ENCODE measurements around the gene LRRC2.

- RRBS = no CpG with 5 or more reads among the region's 2 CpGs
These were observed 71.1 kb upstream of the XCR1 start for GRCh38 chr3:46098329-46098830.

GRCh38 chr3:46162852-46163630 lies 45.1 kb downstream of the CCR1 start:
- RRBS = no CpG with 5 or more reads among the region's 5 CpGs

DNA sequence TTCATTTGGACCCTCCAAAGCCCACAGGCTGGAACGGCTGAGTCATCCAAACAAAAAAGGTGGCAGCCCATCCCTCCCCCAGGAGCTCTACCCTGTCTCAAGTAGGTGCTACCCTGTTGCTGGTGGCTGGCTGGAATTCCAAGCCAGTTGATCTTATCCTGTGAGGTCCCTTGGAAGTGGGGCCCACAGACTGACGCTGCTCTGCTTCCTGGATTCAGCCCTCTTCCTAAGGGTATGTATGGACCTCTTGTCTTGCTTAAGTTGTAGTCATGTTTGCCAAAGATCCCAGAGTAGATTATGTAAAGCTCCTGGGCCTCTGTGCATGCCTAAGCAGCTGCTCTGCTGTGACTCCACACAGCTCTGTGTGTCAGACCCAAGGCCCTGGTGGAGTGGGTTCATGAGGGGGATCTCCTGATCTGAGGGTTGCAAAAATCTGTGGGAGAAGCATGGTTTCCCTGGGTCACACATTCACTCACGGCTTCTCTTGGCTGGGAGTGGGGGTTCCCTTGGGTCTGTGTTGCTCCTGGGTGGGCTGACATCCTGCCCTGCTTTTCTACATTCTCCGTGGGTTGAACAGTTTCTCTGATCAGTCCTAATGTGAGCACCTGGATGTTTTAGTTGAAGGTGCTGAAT lies 44.4 kb downstream of the CCR1 start:
- RRBS = no CpG with 5 or more reads among the region's 4 CpGs

DNA sequence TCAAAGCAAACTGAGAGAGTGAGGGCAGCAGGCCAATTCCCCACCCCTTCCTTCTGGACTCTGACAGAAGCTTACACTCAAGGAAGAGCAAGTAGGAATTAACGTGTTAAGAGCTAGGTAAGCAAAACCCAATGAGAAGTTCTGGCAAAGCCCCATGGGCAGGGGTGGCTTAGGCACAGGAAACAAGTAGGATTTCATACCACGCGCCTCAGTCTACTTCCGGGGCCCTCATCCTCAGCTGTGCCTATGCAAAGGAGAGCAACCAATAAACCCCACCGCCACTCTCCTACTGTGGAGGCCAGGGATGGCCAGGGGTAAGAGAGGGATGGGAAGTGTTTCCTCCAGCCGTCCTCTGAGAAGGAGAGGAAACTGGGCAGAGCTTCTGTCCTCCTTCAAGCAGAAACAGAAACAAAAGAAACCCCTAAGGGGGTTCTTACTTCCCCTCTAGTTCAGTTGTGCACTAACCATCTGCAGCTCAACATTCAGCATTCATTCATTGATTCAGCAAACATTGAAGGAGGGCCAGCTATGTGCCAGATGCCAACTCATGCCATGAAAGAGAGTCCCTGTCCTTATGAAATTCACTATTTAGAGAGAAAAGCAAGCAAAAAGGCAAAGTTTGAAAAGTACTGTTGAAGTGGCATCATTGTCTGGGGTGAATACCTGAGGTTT lies 12.7 kb downstream of the CCR5 start:
- RRBS = no CpG with 5 or more reads among the region's 6 CpGs

GRCh38 chr3:46488634-46489401 lies 9.0 kb upstream of the RTP3 start:
- RRBS = no CpG with 5 or more reads among the region's 28 CpGs

- RRBS = no CpG with 5 or more reads among the region's 3 CpGs
These were observed 15.3 kb downstream of the RTP3 start for GRCh38 chr3:46513087-46513559.

DNA sequence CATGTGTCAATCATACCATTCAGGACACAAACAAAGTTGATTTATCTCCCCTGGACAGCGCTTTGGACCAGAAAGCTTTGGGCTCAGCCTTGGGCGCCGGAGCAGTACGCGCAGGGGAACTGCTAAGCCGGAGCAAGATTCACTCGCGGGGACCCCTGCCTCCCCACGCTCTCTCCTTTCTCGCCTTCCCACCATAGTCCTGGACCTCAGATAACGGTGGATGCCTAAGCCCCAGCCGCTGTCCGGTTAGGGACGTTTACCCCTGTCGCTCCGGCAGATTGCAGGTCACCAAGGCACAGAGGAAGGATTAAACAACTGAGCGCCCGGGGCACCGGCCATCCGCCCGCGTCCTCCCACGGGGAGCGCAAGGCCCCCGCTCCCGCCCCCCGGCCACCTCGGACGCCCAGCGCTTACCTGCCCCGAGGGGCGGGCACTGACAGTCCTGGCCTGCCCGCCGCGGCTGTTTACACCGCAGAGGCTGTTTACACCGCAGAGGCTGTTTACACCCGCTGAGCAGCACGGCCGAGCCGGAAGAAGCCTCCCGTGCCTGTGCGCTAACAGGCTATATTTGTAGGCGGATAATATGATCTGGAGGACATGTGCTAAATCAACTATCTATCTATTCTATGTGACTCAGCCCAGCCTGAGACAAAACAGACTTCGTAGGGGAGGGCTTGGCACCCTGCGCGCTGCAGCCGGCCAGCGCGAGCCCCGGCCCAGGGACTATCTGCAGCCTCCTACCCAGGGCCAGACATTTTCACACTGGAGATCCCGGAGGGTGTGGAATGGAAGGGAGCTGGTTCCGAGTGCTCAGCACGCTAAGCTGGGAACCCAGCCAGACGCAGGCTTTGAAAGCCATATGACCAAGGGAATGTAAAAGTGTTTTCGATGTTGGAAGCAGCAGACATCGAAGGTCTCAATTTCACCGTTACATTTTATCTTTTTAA lies at the start of gene LRRC2:
Gene LRRC2, minus strand, starts transcription at position 540 of the 947 bp plus-strand sequence.
- RRBS = 3% methylated on average over 9 of the region's 58 CpGs

DNA sequence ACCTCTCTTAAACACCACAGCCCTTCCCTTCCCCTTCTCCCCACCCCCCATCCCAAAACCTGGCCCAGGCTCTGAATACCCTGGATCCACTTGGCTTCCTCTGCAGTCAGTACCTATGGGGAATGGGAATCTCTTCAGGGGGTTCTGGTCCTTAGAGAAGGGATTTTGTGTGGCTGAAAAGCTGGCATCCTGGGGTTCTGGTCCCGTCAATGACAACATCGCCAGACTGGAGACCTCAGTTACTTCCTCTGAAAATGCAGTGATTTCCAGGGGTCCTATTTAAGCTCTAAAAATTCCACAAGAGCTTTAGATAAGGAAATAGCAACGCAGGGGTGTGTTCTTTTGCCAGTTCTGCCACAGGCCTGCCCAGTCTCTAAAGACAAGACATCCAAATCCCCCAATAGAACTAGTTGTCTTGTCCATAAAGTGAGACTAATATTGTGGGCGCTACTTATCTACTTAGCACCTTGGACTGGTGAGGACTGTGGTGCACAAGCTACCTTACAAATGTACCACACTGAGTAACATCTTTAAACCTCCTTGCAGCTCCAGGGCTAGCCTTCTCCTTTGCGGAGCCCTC lies 2.1 kb upstream of the TDGF1 start:
- RRBS = no CpG with 5 or more reads among the region's 5 CpGs

DNA sequence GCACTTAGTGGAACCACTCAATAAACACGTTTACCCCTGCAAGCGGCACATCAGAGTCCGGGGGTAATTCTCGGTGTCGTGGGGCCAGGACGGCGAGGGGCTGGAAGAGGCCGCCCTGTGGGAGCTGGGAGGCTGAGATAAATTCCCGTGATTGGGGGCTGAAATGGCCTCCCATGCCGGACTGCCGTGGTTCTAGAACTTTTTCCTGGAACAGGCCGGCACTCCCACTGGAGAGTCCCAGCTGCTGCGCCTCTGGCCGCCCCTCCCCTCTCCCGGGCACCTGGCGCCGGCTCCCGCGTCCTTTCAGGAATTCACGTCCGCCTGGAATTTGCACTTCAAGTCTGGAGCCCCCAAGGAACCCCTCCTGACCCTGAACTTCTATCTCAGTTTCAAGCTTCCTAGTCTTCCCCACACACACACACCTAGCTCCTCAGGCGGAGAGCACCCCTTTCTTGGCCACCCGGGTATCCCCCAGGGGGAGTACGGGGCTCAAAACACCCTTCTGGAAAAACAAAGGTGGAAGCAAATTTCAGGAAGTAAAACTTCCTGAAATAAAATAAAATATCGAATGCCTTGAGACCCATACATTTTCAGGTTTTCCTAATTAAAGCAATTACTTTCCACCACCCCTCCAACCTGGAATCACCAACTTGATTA lies 600 bp upstream of the TDGF1 start:
- RRBS = 61% methylated on average over 7 of the region's 25 CpGs

DNA sequence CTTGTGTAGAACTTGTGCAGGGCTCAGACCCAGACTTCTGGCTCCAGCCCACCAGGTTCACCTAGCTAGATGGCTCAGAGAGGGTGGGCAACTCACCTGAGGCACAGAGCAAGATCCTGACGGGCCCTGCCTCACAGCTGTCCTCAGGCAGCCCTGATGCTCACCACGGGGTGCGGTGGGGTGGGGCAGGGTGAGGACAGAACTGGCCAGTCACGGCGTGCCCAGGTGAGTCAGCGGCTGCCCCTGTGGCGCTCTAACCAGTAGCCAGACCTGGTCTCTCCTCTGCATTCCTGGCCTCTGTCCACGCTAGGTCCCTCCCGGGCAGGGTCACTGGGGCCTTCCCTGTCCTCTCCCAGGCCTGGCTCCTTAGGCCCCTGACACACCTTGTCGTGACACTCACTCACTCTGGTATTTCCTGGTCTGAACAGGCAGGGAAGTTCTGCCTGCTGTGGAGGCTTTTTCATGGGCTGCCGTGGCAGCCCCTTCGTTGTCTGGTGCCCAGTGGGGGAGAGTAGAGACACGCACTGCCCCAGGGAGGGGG lies 894 bp downstream of the ALS2CL start:
- RRBS = no CpG with 5 or more reads among the region's 13 CpGs

GRCh38 chr3:46861365-46862034 lies 1.7 kb downstream of the MYL3 start:
- RRBS = no CpG with 5 or more reads among the region's 11 CpGs

GRCh38 chr3:46868894-46869520 lies 5.8 kb upstream of the MYL3 start:
- RRBS = no CpG with 5 or more reads among the region's 10 CpGs

GRCh38 chr3:46888692-46889251 lies 11.3 kb downstream of the PTH1R start:
- RRBS = no CpG with 5 or more reads among the region's 14 CpGs

GRCh38 chr3:46892998-46893428 lies 15.5 kb downstream of the PTH1R start:
- RRBS = no CpG with 5 or more reads among the region's 5 CpGs

DNA sequence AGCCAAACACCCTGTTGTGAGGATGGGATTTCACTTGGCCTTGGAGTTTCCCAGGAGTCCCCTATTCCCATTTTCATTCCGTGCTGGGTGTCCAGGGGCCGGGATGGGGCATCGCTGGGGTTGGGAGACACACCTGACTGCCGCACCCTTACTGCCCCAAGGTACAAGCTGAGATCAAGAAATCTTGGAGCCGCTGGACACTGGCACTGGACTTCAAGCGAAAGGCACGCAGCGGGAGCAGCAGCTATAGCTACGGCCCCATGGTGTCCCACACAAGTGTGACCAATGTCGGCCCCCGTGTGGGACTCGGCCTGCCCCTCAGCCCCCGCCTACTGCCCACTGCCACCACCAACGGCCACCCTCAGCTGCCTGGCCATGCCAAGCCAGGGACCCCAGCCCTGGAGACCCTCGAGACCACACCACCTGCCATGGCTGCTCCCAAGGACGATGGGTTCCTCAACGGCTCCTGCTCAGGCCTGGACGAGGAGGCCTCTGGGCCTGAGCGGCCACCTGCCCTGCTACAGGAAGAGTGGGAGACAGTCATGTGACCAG lies 25.7 kb downstream of the PTH1R start:
- RRBS = no CpG with 5 or more reads among the region's 19 CpGs

- RRBS = no CpG with 5 or more reads among the region's 22 CpGs
These were observed 49.4 kb downstream of the CCDC12 start for GRCh38 chr3:46926745-46927918.

DNA sequence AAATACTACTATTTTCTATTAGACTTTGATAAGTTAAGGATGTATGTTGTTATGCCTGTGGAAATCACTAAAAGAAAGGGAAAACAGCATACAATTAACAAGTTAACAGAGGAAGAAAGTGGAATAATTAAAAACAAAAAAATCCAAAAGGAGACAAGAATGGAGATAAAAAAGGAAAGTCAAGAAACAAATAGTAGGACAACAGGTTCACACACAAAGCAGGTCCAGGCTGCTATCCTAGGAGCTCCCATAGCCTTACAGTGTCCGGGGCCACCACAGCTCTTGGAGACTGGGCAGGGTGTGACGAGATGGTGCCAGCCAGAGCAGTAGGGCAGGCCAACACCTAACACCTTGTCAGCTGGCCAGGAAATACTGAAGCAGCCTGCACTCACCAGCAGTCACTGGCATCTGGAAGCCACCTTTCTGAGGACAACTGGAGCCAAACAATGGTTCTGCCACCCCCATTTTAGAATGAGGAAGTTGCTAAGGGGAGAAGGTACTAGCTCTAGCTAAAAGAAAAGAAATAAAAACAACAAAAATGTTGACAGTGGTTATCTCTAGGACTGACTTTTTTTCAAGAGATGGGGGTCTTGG lies 47.3 kb downstream of the CCDC12 start:
- RRBS = no CpG with 5 or more reads among the region's 2 CpGs

GRCh38 chr3:46930536-46931432 lies 45.8 kb downstream of the CCDC12 start:
- RRBS = no CpG with 5 or more reads among the region's 10 CpGs

DNA sequence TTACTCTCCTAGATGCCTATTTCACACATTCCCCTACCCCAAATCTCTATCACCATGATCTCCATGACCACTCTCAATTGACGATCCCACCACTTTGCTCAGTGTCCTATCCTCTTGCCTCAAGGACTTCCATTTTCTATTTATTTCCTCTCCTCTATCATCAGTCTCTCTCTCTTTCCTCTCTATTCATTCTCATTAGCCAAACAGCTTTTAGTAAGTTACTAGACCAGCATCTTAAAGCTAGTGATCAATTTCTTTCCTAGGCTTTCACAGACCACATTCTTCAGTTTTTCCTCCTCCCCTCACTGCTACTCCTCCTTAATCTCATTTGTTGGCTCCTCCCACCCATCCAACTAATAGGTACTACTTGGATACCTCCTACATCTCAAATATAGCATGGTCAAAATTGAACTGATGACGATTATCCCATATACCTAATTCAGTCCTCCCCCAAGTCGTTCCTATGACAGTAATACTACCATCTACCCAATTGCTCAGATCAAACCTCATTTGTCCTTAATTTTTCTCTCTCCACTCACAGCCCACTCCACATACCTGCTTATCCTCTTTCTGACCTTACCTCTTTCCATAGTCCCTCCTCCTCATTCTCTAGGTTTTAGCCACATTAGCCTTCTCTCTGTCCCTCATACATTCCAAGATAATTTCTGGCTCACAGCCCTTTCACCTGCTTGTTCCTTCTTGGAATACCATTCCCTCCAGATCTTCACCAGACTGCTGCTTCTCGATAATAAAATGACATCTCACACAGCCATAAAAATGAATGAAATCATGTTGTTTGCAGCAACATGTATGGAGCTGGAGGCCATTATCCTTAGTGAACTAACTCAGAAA lies 28.0 kb downstream of the SETD2 start:
- RRBS = no CpG with 5 or more reads among the region's 4 CpGs

DNA sequence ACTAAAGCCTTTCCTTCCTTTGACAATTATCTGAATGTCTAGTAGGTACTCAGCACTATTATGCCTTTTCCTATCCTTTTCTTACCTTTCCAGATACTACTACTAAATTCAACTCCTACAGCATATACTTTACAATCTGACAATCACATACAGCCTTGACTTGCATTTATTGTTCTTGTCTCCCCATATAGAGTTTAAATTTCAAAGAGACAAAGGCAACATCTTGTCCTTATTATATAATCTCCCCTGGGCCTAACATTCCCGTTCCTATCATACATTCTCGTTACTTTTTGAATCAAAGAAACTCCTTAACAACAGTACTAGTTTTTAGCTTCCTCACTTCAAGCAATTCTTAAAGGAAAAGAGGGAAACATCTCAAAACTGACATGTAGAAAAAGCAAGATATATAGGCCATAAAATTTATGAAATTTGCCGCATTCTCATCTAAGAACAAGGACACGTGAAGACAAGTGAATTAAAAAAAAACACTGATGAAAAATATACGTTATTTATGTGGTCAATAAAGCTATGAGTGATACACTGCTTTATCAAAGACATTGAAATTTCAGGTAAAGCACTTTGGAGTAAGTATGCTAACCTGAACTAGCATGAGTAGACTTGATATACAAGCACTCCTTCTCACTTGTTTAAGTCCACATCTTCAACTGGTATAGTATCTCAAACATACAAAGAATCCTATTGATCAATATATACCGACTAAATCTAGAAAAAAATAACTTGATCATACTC lies 24.5 kb downstream of the SETD2 start:
- RRBS = no CpG with 5 or more reads among the region's 6 CpGs

Data from GM12891 (cell line).